Iris pigment epithelial cell (primary cell): ENCODE measurements around the genes LCA5 and TPBG.

DNA sequence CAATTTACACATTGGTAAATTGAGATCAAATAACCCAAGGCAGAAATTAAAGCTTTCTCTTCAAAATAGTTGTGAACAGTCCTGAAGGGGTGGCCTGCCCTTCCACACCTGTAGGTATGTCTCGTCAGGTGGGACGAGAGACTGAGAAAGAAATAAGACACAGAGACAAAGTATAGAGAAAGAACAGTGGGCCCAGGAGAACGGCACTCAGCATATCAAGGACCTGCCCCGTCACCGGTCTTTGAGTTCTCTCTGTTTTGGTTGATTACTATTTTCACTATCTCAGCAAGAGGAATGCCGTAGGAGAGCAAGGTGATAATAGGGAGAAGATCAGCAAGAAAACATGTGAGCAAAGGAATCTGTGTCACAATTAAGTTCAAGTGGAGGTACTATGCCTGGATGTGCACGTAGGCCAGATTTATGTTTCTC, 45.0 kb upstream of the MYO6 start:
- RRBS, result no CpG with 5 or more reads among the region's 7 CpGs

- RRBS, result no CpG with 5 or more reads among the region's 8 CpGs
Measured at GRCh38 chr6:76561045-76561839, 488.8 kb upstream of the IMPG1 start.

DNA sequence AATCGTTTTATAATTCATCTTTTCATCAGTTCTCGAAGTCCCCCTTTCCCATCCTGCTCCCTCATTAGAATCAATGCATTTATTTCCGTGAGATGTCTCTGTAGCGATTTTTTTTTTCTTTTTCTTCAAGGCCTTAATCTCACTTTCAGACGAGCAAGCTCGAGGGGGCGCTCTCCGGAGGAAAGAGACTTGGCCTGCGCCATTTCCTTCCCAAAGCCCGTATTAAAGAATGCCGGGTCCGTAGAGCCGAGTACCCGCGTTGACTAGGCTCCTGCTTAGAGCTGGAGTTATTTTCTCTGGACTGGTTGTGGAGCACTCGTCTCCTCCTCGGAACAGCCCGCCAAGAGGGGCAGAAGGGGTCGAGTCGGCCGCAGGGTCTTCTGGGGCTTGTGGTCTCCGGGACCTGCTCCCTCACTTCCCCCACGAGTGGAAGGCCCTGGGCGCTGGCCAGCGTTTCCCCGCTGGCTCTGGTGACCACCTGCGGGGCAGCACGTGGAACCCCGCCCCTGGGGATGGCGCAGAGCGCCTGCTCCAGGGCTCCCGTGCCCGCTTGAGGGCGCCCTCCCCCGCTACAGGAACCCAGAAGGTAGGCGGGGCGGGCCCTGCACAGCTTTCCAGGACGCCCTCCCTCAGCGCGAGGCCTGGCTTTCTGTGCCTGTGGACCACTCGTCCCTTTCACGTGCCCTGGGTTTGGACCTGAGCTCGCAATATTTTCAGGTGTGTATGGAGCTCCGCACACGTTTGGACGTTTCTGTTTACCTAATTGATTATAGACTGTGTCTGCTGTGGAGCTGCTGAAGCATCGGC, 2.6 kb upstream of the MEI4 start:
- RRBS, result 0% methylated on average over 2 of the region's 47 CpGs

GRCh38 chr6:79078407-79079150, 525 bp upstream of the PHIP start:
- RRBS, result 4% methylated on average over 4 of the region's 38 CpGs

- RRBS, result no CpG with 5 or more reads among the region's 54 CpGs
Measured at GRCh38 chr6:79537030-79537750, at the start of gene LCA5. Gene LCA5 (minus strand): TSS chr6:79537430.

DNA sequence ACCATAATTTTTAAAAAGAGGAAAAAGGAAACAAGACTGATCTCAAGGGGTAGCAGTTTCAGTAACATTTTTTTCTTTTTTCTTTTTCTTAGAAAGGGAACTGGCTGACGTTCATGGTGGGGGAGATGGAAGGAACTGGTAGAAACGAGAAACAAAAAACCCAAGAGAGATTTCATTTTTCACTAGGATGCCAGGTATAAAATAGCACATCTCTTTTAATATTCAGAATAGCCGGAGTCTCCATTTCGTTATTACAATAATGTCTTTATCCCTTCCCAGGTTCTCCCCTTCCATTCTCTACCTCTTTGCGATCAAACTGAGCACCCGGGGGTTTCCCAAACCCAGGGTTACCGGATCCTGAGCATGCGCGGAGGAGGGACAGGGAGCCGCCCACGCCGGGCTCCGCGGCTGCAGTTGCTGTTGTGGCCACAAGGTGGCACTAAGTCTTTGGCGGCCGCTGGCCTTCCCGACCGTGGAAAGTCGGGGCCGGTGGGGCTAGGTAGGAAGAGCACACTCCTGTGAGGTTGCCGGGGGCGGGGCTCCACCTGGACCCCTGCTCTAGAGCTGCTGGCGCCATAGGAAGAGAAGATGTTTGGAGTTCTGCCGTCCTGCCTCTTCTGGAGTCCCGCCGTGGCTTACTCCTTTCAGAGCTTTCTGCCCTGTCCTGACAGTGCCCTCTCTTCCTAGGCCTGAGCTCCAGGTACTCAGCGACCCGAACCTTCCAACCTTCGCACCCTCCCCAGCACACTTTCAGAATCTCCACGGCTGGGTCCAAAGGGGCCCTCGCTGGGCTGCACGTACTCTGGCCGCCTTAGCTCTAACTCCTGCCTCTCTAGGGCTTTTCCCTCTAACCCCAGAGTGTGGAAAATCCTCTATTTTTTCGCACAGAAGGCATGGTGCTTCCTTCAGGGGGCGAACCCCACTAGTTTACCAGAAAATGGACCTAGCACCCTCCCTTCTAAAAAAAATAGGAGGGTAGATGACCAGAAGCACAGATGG, 146.9 kb downstream of the SH3BGRL2 start:
- RRBS, result 5% methylated on average over 18 of the region's 35 CpGs

DNA sequence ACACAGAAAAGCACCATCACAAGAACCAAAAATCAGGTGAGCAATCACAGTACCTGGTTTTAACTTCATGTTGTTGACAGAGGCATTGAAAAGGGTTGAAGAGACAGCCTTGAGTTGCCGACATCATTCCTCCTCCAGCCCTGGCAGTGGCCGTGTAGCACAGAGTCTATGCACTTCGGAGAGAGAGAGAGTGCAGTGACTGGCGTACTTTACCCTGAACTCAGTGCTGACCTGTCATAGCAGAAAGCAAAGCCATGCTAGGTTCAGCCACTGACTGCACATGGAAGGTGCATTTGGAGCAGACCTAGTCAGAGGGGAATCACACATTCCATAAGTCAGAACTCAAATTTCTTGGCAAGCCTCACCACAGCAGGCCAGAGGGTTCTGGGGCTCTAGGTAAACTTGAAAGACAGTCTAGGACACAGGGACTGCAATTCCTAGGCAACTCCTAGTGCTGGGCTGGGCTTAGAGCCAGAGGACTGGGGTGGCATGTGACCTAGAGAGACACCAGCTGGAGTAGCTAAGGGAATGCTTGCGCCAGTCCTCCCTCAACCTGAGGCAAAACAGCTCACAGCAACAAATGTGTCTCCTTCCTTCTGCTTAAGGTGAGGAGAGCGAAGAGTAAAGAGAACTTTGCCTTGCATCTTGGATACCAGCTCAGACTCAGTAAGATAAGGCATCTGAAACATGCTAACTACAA, 69.1 kb downstream of the ELOVL4 start:
- RRBS, result no CpG with 5 or more reads among the region's 6 CpGs

- RRBS, result no CpG with 5 or more reads among the region's 4 CpGs
Measured at GRCh38 chr6:80301011-80301685, 194.7 kb downstream of the BCKDHB start.

- RRBS, result no CpG with 5 or more reads among the region's 3 CpGs
Measured at GRCh38 chr6:81766344-81766995, 14.0 kb upstream of the TENT5A start.

GRCh38 chr6:81831169-81831746, 78.8 kb upstream of the TENT5A start:
- RRBS, result no CpG with 5 or more reads among the region's 6 CpGs

GRCh38 chr6:81910519-81910893, 158.0 kb upstream of the TENT5A start:
- RRBS, result no CpG with 5 or more reads among the region's 3 CpGs

- RRBS, result no CpG with 5 or more reads among the region's 6 CpGs
Measured at GRCh38 chr6:81934247-81934771, 181.8 kb upstream of the TENT5A start.

DNA sequence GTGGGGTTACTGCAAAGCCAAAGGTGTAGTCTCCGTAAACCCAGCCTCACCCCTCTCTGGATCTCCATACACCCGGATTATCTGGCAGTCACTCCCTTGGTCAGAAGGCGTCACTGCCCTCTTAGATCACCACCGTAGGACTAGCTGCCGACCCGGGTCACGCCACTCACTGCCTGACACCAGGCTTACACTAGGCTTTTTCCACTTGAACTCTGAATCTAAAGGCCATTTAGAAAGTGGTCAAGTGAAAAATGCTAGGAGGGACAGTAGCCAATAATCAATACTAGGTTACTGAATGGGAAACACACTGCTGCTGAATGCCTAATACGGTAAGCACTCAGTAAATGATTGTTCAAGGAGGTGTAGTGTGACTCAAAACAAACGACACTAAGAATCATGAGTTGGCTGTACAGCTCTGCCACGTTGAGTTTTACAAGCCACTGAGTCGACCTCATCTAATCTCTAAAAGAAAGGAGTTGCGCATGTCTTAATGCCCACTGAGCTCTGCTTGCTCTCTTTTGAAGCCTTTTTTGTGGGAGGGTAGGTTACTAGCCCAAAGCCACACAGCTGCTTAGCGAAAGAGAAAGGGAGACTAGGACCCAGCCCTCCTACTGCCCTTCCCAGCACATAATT, 758 bp upstream of the IBTK start:
- RRBS, result 21% methylated on average over 4 of the region's 13 CpGs

GRCh38 chr6:82363580-82363956, at the start of gene TPBG:
Gene TPBG (plus strand): TSS chr6:82363817.
- RRBS, result under 1% methylated on average over 14 of the region's 33 CpGs

DNA sequence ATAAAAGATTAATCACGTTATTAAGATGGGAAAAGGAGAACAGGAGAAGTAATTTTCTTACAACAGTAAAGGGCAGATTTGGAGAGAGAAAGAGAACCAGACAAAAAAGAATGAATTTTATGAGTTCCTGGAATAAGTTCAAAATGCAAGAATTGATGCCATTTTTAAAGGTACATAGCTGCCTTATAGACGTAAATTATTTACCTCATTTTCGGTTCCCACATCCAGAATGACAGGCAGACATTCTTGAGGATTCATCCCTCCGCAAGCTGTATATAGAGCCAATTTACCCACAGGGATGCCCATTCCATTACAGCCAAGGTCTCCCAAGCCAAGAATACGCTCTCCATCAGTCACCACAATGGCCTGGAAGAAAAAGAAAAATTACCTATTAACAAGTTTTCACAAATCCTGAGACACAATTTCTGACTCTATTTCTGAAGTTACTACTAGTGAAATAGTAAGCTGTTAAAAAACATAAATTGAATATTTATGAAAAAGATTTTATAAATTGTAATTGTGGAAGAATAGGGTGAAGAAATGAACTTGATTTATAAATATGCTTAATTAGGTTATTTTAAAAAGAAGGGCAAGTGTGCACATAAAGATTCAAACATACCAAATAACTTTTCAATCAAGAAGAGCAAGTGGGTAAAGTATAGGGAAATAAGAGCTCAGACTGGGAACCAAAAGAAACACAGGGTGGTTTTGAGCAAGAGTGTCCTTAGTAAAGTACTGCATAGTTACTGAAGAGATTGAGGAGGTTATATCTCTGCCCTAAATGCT, 84.7 kb downstream of the ME1 start:
- RRBS, result no CpG with 5 or more reads among the region's 5 CpGs

- RRBS, result no CpG with 5 or more reads among the region's 5 CpGs
Measured at GRCh38 chr6:84269733-84270612, 42.5 kb upstream of the CEP162 start.

DNA sequence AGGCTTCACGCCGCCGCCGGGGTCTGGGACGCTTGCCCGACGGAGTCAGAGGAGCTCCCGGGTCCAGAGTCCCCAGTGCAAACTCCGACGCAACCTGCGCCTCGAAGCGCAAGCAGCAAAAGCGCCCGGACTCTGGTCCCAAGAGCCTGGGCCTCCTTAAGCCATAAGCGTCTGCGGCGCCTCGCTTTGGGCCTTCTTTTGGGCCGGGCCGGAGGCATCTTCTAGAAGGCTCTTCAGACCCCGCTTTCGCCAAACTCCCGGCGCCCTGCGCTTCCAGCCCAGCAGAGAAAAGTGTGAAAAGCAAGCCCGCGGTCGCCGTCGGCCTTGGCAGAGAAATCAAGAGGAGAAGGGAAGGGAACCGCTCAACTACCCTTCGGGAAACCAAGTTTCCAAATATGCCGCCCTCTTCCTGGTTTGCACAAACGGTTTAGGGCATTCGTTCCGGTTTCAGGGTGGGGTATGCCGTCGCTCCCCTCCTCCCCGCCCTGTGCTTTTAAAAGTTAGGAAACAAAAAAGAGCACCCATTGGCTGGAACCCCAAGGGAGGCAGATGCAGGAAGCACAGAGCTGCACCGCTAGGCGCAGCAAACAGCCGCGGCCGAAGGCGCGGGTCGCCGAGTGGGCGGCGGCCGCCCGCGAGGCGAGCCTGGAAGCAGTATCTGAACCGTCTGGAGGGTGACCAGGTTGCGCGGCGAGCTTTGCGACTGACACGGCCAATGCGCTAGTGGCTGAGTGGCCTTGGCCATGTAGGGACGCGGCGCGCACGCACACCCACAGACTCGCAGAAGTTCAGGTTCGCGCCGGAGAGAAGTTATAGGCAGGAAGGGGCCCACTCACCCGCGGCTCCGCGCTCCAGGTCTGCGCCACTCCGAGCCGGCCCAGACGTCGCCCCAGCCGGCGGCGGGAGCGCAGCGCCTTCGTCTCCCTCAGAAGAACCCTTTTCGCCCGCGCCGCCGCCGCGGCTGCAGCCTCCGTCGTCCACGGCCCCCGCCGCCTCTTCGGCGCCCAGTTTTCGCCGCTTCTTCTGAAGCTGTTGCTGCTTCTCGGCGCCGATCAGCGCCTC, 1.0 kb downstream of the TBX18 start:
- RRBS, result 3% methylated on average over 29 of the region's 106 CpGs

GRCh38 chr6:85449654-85449775, 368 bp upstream of the NT5E start:
- RRBS, result no CpG with 5 or more reads among the region's 7 CpGs

DNA sequence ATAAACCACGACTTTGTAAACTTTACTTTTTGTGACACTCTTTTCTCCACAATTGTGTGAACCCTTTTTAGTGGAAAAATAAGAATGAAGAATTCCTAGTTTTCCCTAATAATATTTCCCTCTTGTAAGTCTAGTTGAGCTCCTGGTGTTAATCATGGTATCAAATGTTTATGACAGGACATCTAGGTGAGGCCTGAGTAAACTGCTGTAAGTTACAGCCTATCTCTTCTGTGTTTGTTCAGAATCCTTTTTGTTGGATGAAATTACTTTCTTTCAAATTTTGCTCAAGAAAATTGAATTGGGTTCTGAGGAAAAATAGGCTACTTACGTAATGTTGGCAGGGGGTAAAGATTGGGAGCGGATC, 2.3 kb downstream of the NT5E start:
- RRBS, result no CpG with 5 or more reads among the region's 3 CpGs